ENCODE results near the genes HDAC6, ERAS, GRIPAP1, GAGE12C, PAGE1, AKAP4 and CCNB3.

DNA sequence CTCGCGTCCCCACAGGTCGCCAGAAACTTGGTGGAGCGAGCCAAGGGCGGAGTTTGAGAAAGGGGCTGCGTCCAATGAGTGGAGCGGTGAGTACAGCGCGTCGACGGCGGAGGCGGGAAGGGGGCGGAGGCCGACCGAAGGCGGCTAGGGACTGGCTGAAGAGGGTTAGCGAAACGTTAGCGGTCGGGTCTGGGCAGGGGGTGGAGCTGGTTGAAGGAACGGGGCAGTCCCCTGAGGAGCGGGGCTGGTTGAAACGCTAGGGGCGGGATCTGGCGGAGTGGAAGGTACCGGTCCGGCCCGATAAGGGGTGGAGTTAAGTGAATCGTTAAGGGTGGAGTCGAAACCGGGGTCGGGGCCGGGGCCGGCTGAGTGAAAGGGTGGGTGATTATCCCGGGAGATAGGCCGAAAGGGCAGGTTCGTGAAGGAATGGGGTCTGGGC lies at the start of gene HDAC6:
Gene HDAC6, plus strand, starts transcription at position 209 of the 439 bp plus-strand sequence.
- RRBS, result no CpG with 5 or more reads among the region's 38 CpGs

- RRBS, result 22% methylated on average over 18 of the region's 52 CpGs
Measured at GRCh38 chrX:48826152-48826728, at the start of gene ERAS. Gene ERAS (plus strand): TSS chrX:48826513.

- RRBS, result 25% methylated on average over 8 of the region's 39 CpGs
Measured at GRCh38 chrX:48831176-48831590, 4.2 kb downstream of the PCSK1N start.

DNA sequence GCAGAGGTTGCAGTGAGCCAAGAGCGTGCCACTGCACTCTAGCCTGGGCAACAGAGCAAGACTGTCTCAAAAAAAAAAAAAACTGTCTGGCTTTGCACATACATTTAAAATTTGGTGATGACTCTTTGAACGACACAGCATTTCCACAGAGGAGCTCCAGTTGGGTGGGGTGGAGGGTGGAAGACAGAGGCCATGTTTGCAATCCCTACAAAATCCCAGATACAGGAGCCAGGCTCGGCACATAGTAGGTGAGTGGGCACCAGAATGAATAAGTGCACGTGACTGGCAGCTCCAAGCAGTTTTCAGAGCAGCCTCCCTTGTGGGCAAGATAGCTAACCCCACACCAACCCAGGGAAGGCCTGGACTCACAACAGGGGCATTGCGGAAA lies 1.2 kb downstream of the TIMM17B start:
- RRBS, result no CpG with 5 or more reads among the region's 5 CpGs

- RRBS, result 3% methylated on average over 7 of the region's 13 CpGs
Measured at GRCh38 chrX:48919432-48919874, 629 bp upstream of the PIM2 start.

GRCh38 chrX:48920357-48920965 lies 1.6 kb upstream of the PIM2 start:
- RRBS, result no CpG with 5 or more reads among the region's 5 CpGs

DNA sequence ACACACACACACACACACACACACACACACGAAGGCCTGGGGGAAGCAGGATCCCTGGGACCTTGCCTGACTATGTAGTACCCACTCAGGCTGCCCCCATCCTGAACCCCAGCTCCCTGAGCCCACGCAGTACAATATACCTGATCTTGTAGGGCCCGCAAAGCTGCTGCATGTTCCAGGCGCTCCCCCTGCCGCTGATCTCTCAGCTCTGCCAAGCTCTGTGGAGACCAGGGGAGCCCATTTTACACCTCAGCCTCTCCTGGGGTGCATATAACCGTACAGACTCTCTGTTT lies 14.1 kb downstream of the GRIPAP1 start:
- RRBS, result no CpG with 5 or more reads among the region's 6 CpGs

- RRBS, result no CpG with 5 or more reads among the region's 6 CpGs
Measured at GRCh38 chrX:48989455-48989944, 12.6 kb downstream of the GRIPAP1 start.

GRCh38 chrX:49001938-49002822 lies at the start of gene GRIPAP1:
Gene GRIPAP1 (minus strand): TSS chrX:49002264.
- RRBS, result no CpG with 5 or more reads among the region's 42 CpGs

DNA sequence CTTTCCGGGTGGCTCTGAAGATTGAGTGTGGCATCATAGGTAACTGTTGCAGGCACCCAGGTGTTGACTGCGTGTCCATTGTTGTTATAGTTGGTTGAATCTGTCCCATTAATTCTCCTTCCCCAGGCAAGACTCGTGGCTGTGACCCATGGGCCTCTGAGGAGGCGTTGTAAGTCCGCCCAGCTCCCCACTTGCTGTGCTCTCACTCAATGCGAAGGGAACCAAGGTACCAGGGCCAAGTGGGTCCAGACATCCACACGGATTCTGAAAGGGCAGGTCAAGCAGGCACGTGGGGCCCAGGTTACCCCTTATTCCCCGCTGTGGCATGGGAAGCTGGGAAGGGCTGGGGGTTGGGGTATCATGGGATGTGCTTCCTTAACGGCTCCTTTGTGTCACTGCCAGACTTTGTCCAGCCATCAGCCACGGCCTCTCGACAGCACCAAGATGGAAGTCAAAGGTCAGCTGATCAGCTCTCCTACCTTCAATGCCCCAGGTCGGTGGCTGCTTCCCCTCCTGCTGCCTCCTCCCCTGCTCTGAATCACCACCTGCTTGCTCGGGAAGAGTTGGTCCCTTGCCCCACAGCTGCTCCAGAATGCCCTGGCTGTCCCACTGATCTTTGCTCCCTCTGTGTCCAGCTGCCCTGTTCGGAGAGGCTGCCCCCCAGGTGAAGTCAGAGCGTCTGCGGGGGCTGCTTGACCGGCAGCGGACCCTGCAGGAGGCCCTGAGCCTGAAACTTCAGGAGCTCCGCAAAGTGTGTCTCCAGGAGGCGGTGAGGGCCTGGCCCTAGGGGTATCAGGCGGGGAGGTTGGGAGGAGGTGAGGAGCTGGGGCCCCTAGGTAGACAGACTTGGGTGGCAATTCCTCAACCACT lies 3.3 kb downstream of the CCDC120 start:
- RRBS, result no CpG with 5 or more reads among the region's 22 CpGs

DNA sequence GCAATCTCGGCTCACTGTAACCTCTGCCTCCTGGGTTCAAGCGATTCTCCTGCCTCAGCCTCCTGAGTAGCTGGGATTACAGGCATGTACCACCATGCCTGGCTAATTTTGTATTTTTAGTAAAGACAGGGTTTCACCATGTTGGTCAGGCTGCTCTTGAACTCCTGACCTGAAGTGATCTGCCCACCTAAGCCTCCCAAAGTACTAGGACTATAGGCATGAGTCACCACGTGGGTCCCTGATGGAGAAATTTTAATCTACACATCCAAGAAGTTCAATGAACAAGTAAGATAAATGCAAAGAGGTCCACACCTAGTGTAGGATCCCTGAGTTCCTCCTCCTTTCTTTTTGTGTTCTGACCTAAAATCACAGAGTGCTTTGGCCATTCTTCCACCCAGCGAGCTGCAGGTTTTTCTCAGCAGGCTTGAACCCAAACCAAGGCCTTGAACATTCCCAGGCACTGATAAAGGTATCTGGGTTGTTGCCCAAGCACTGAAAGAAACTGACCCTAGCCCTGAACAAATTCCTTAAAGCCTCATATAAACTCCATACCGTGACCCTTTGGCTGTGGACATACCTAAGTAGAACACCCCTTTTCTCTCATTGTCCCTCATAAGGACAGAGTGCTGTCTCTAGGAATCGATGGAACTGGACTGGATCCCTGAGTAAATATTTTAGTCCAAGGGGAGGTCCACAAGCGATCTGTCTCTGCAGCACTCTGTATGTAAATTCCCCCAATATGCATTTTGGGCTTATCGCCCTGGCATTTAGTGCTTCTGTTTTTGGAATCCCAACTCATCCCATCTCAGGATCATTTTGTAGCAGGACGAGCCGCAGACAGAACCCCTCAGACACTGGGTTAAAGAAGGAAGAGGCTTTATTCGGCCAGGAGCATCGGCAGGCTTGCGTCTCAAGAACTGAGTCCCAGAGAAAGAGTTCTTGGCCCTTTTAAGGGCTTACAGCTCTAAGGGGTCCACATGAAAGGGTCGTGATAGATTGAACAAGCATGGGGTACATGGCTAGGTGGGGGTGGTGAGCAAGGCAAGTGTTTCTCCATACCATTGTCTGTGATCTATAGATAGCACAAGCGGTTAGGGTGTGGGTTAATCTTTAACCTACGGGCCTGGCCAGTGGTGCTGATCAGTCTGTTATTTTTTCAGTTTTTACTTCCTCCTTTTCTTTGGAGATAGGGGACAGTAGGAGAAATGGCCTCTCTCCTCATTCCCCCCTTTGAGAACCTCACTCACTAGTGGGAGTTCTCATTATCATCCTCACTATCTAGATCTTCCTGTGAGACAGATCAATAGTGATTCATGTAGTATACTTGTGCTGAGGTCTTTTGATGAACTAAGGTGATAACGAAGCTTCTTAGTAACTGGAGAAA lies 15.7 kb upstream of the GPKOW start:
- RRBS, result no CpG with 5 or more reads among the region's 17 CpGs

GRCh38 chrX:49165778-49166899 lies 3.6 kb downstream of the MAGIX start:
- RRBS, result 3% methylated on average over 32 of the region's 63 CpGs

- RRBS, result 89% methylated on average over 4 of the region's 43 CpGs
Measured at GRCh38 chrX:49175535-49176281, 4.0 kb downstream of the PLP2 start.

- RRBS, result no CpG with 5 or more reads among the region's 6 CpGs
Measured at GRCh38 chrX:49227000-49227349, 6.2 kb downstream of the CACNA1F start.

DNA sequence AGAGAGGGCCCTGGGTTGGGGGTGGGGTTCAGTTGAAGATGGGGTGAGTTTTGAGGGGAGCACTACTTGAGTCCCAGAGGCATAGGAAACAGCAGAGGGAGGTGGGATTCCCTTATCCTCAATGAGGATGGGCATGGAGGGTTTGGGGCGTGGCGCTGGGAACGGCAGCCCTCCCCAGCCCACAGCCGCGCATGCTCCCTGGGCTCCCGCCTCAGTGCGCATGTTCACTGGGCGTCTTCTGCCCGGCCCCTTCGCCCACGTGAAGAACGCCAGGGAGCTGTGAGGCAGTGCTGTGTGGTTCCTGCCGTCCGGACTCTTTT lies at the start of gene GAGE12C:
Gene GAGE12C, plus strand, starts transcription at position 234 of the 320 bp plus-strand sequence.
- RRBS, result no CpG with 5 or more reads among the region's 14 CpGs

- RRBS, result no CpG with 5 or more reads among the region's 14 CpGs
Measured at GRCh38 chrX:49695926-49696397, at the start of gene PAGE1. Gene PAGE1 (minus strand): TSS chrX:49695984.

- RRBS, result no CpG with 5 or more reads among the region's 8 CpGs
Measured at GRCh38 chrX:49881254-49881643, 2.0 kb downstream of the USP27X start.

- RRBS, result no CpG with 5 or more reads among the region's 2 CpGs
Measured at GRCh38 chrX:50111556-50112148, 89.2 kb downstream of the AKAP4 start.

GRCh38 chrX:50200841-50201377 lies at the start of gene AKAP4:
Gene AKAP4 (minus strand): TSS chrX:50201007.
- RRBS, result no CpG with 5 or more reads among the region's 2 CpGs

DNA sequence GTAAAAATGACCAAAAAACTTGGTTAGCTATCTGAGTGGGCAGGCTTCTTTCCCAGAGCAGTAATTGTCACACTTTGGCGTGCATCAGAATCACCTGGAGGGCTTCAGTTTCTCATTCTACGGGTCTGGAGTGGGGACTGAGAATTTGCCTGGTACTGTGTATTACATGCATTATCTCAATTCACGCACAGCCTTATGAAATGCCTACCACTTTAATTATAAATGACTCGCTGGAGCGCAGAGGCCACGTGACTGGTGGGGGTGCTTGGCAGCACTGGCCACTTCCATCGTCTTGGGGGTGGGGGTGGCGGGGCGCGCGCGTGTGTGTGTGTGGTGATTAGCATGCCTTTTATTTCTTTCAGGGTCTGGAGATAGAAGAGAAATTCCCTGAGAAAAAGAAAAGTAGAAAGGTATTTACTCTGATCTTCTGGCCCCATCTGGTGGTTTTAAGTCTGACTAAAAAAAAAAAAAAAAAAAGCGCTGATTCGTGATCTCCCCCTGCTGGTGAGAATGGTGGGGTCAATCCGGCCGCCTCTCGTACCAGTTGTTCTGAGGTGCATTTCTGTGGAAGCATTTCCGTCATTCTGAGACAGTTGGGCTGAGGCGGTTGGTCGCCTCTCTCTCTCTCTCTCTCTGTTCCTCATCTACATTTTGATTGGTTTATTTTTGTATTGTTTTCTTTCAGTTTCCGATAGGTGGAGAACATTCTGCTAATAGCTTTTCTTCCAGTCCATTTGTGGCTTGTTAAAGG lies at the start of gene CCNB3:
Gene CCNB3, plus strand, starts transcription at position 565 of the 751 bp plus-strand sequence.
- RRBS, result no CpG with 5 or more reads among the region's 21 CpGs